Iris pigment epithelial cell (primary cell): ENCODE data around the gene UBE2F.

DNA sequence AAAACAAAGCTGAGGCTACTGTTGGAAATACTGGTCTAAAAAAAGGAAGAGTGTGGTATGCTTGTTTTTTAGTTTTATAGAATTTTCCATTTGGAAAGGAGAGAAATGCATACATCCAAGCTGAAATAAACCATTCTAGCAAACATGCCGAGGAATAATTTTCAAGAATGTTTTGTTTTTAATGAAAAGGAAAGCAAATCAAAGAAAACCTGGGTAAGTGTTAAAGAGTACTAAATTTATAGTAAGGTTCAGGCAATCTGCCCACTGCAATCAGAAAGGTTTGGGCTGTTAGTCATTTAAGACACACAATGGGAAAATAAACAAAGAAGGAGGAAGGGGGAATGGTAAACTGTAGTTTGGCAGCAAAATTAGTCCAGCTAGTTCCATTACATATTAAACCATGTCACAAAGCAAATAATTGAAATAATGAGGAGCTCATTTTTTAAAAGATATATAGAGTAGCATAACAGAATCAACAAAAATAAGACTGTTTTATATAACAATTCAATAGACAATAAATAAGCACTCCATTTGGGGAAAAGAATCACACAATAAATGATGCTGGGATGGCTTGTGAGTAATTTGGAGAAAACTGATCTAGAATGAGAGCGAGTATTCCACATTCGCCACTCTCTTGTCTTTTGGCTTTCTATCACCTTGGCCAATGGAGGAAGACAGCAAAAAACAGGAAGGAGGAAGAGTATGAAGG is 87.4 kb upstream of the COPS8 start:
- RRBS = no CpG with 5 or more reads among the region's 3 CpGs

- RRBS = no CpG with 5 or more reads among the region's 7 CpGs
These were observed 6.1 kb downstream of the COPS8 start for GRCh38 chr2:237091495-237092402.

GRCh38 chr2:237155875-237156362 is 70.2 kb downstream of the COPS8 start:
- RRBS = no CpG with 5 or more reads among the region's 7 CpGs

GRCh38 chr2:237366600-237367229 is 47.2 kb downstream of the COL6A3 start:
- RRBS = no CpG with 5 or more reads among the region's 21 CpGs

DNA sequence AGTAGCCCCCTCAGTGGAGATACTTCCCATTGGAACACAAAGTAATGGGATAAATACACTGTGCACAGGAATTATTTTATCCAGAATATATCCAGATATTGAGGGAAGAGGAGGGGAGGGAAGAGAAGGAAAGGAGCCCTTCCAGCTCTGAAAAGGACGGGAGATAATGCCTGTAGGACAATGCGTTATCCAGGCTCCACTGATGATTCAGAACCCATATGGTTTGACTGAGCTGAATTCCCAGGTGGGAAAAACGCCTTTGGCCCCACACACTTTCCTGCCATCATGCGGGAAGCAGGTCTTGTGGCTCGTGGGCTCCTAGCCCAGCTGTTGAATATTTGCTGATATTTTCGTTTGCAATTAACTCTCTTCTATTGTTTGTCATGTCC is 9.0 kb downstream of the COL6A3 start:
- RRBS = no CpG with 5 or more reads among the region's 6 CpGs

GRCh38 chr2:237438075-237438659 is 24.2 kb upstream of the COL6A3 start:
- RRBS = no CpG with 5 or more reads among the region's 8 CpGs

- RRBS = 2% methylated on average over 8 of the region's 33 CpGs
These were observed 807 bp upstream of the MLPH start for GRCh38 chr2:237486186-237486702.

DNA sequence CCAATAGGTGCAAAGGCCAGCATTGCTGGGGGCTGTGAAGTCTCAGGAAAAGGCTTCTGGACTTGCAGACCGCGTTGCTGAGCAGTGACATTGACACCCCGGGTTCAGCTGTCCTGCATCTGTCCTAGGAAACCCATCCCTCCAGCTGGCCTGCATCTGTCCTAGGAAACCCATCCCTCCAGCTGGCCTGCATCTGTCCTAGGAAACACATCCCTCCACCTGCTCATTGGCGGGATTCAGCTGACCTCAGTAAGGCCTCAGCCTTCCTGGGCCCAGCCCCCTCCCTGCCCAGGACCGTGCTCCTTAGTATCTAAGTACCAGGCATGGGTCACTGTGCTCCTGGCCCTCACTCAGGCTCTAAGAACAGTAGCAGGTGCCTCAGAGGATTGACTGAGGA is 1.2 kb downstream of the MLPH start:
- RRBS = no CpG with 5 or more reads among the region's 5 CpGs

DNA sequence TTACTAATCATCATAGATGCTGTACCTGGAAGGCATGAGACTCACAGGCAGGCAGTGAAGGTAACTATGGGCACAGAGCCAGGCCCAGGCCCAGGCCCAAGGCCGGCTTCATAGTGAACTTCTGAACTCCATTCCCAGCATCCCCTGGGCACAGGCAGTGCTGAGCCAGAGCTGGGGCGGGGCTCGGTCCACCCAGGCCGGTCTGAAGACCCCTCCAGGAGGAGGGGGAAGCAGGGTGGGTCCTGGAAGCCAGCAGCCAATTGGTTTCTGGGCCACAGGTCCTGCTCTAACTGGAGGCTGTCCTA is 37.6 kb downstream of the MLPH start:
- RRBS = 29% methylated on average over 4 of the region's 4 CpGs

- RRBS = no CpG with 5 or more reads among the region's 31 CpGs
These were observed 28.7 kb upstream of the PRLH start for GRCh38 chr2:237537592-237538249.

DNA sequence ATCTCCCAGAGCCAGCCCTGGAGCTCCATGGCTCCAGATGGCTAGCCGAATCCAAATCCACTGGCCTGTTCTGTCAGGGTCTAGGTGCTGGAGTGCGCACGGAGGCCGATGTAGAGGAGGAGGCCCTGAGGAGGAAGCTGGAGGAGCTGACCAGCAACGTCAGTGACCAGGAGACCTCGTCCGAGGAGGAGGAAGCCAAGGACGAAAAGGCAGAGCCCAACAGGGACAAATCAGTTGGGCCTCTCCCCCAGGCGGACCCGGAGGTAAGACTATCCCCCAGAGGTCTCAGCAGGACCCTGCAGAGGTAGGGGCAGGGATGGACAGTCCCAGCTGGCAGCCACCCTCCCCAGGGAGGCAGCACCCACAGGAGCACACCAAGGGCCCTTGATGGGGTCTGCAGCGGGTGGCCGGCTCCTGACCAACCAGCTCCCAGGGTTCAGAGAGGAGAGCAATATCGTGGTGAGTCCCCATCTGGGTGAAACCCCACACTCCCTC is 26.1 kb upstream of the PRLH start:
- RRBS = no CpG with 5 or more reads among the region's 13 CpGs

- RRBS = 79% methylated on average over 6 of the region's 22 CpGs
These were observed 4.3 kb upstream of the RAB17 start for GRCh38 chr2:237594418-237595605.

- RRBS = 8% methylated on average over 17 of the region's 39 CpGs
These were observed 533 bp upstream of the LRRFIP1 start for GRCh38 chr2:237626796-237627312.

DNA sequence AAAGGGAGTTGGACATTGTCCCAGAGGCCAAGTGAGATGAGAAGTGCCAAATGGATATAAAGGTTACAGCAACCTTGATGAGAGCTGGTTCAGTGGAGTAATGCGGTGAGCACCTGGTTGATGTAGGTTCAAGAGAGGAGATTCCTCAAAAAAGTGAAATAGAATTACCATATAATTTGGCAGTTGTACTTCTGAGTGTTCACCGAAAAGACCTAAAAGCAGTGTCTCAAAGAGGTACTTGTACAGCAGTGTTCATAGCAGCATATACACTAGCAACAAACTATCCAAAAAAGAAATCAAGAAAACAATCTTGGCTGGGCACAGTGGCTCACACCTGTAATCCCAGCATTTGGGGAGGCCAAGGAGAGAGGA is 25.0 kb downstream of the LRRFIP1 start:
- RRBS = no CpG with 5 or more reads among the region's 2 CpGs

DNA sequence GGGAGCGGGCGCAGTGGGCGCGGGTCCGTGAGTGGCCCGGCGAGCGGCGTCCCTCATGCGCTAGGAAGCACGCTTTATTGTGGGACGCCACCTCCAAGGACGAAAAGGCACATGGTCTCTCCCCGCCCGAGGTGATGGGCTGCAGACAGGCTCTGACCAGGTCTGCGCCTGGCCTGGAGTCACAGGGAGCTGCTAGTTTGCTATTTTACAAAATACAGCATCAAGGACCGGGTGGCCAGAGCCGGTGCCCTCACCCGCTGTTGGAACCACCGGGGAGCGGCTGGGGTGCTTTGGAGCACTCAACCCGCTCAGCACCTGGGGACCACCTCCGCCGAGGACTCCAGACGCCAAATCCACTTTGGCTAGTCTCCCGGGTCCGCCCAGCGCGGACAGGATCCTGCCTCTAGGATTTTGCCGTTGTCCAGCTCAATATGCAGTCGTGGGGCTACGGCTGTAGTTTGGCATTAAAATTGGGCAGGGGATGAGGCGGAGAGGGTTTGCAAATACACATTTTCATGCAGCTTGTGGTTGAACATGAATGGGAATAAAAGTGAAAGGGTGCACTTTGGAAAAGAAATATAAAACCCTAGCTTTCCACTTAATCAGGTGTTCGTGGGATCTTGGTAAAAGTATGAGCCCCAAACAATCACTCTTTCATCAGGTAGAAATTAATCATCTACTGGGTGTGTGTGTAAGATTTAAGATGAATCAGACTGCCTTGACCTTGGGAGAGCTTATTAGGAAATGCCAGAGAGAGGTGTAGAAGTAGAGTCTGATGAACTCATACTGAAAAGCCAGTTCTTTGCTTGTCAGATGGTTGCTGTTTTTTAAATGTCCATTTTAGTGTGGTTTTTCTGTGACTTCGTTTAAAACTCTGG is 65.5 kb downstream of the LRRFIP1 start:
- RRBS = under 1% methylated on average over 10 of the region's 35 CpGs

DNA sequence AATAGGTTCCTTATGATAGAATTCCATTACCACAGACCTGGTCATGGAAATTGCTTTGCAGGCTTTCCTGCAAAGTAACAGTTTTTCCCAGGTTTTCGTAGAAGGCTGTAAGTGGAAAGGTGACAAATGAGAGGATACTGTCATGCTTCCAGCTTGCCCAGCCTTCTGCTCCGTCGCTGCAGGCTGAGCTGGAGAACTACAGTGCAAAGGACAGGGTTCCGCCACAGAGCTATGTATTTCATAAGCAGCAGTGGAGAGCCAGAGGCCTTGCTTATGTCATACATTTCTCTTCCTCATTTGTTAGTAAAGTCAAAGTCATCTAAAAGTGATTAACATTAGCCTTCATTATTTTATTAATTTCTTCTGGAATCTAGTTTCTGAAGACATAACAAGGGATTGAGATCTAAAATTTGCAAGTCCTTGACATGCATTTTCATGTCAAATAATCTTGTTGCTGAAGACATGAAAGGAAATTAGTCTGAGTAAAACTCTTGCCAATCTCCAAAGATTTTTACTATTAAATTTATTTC is 72.9 kb upstream of the RBM44 start:
- RRBS = no CpG with 5 or more reads among the region's 4 CpGs

DNA sequence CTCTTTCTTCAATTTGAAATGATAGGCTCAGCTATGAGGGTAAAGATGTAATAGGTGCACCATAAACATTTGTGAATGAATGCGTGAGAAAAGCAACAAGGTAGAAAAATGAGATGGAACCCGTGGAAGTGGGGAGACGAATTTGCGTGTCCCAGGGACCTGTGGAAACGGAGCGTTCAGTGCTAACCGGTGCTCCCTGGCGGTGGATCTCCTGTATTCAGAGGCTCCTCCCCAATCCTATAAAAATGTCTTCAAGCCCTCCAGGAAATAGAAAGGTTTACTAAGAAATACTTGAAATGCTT is 62.9 kb upstream of the RBM44 start:
- RRBS = no CpG with 5 or more reads among the region's 8 CpGs

GRCh38 chr2:237789259-237790078 is 9.1 kb upstream of the RBM44 start:
- RRBS = no CpG with 5 or more reads among the region's 8 CpGs

DNA sequence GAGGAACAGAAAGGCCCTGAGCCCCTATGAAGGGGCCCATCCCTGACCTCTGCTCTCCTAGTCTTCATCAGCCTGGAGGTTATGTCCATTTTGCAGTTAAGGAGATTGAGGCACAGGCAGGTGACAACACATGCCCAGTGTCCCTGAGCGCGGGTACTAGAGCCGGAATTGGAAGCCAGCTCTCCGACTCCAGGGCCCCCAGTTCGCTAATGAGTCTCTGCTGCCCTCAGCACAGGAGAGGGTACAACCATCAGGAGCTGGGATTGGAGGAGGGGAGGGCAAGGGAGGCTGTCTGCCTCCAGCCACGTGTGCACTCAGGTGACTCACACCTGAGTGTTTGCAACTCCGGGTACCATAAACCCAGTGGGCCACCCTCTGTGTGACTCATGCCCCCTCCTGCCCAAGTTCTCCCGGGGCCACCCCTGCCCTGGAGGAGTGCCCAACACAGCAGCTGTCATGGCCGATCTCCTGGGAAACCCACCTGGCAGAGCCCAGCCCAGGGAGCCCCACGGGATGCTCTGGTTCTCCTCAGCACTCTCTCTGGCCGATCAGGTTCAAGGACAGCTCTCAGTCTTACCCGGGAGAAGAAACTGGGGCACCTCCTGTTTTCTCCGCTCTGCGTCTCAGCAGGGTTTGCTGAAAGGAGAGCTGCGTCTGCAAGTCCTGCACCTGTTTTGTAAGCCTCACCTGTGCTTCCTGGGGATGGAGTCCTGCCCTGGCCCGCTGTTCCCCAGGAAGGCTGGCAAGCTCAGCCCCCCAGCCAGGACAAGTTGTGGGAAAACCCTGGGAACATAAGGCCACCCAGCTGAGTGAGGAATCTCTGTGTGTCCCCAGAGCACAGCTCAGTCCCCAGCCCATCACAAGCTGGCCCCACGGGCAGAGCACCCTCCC is 44.1 kb upstream of the UBE2F start:
- RRBS = 17% methylated on average over 2 of the region's 17 CpGs

GRCh38 chr2:237966480-237967247 is at the start of gene UBE2F:
TSS of gene UBE2F (plus strand) at chr2:237967014.
- RRBS = 2% methylated on average over 34 of the region's 92 CpGs